Heart right ventricle (tissue), 2 donors: Measurements from ENCODE around the gene ACOT4.

DNA sequence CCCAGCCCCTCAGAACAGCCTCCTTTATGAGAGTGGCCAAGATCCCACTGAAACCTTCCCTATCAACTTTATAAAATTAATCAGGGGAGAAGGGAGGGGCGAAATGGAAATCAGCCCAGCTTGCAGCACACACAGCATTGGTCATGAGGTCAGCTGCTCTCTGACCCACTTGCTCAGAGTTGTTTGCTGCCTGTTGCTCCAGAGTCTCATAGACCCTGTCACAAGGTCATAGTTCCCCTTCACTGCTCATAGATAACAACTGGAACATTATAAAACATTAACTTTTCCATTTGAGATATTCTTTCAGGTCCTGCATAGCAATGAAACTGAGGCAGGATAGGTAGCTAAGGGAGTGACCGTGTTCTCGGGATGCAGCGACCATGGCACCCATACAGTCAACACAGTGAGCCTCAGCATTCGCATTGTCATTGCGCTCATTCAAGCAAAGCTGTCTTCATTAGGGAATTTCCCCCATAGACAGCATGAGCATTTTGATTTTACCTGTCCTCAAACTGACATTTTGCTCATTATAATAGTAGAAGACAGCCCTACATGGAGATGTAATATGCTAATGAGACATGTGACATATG lies 8.8 kb downstream of the HEATR4 start:
- PRO-cap, 2 experiments: no peak in any of the 2 experiments

DNA sequence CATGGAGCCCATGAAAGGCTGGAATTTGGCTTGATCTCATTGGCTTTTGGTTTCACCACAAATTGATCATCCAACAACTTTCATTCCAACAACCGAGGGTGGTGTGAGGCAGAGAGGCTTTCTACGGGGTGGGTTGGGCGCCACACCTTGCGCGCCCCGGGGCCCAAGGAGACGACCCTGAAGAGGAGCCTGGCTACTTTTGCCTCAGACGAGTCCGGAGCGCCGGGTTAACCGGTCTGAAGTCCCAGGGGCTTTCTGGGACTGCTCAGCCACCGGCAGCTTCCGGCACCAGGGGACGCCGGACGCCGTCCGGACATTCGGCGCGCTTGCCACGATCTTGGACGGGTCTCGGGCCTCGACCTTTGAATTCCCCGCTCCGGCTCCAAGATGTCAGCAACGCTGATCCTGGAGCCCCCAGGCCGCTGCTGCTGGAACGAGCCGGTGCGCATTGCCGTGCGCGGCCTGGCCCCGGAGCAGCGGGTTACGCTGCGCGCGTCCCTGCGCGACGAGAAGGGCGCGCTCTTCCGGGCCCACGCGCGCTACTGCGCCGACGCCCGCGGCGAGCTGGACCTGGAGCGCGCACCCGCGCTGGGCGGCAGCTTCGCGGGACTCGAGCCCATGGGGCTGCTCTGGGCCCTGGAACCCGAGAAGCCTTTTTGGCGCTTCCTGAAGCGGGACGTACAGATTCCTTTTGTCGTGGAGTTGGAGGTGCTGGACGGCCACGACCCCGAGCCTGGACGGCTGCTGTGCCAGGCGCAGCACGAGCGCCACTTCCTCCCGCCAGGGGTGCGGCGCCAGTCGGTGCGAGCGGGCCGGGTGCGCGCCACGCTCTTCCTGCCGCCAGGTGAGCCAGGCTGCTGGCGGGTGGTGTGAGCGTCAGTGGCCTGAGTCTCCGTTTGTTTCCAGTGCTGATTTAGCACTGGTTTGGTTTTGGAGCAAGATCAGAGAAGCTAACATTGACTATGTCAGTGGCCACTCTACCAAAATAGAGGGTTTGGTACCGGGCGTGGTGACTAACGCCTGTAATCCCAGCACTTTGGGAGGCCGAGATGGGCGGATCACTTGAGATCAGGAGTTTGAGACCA lies at the start of gene ACOT4:
TSS of gene ACOT4 (plus strand) at position 301 of the 1,085 bp plus-strand sequence.
- PRO-cap, 2 experiments: peak in 1 of 2 experiments; most common plus-strand start position 580 of the sequence (in 1); most common minus-strand start position 485 of the sequence (in 1)

DNA sequence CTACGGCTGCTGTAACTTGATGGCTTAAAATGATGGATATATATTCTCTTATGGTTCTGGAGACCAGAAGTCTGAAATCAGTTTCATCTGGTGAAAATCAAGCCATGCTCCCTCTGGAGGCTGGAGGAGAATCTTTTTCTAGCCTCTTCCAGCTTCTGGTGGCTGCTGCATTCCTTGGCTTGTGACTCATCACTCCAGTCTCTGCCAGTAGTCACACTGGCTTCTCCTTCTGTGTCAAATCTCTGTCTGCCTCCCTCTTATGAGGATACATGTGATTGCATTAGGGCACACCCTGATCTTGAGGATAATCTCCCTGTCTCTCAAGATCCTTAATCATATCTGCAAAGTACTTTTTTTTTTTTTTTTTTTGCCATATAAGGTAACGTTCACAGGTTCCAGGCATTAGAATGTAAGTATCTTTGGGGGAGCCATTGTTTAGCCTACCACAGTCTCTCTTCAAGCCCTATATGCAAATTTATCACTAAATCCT lies 17.7 kb downstream of the DNAL1 start:
- PRO-cap, 2 experiments: no peak in any of the 2 experiments

- PRO-cap, 2 experiments: peak in 1 of 2 experiments; most common plus-strand start chr14:73724100 (in 1); most common minus-strand start chr14:73724020 (in 1)
Observed at GRCh38 chr14:73723253-73724351, 9.4 kb upstream of the PNMA1 start.

- PRO-cap, 2 experiments: no peak in any of the 2 experiments
Observed at GRCh38 chr14:73725145-73725386, 10.9 kb upstream of the PNMA1 start.

- PRO-cap, 2 experiments: no peak in any of the 2 experiments
Observed at GRCh38 chr14:73739173-73739994, 20.7 kb downstream of the MIDEAS start.

DNA sequence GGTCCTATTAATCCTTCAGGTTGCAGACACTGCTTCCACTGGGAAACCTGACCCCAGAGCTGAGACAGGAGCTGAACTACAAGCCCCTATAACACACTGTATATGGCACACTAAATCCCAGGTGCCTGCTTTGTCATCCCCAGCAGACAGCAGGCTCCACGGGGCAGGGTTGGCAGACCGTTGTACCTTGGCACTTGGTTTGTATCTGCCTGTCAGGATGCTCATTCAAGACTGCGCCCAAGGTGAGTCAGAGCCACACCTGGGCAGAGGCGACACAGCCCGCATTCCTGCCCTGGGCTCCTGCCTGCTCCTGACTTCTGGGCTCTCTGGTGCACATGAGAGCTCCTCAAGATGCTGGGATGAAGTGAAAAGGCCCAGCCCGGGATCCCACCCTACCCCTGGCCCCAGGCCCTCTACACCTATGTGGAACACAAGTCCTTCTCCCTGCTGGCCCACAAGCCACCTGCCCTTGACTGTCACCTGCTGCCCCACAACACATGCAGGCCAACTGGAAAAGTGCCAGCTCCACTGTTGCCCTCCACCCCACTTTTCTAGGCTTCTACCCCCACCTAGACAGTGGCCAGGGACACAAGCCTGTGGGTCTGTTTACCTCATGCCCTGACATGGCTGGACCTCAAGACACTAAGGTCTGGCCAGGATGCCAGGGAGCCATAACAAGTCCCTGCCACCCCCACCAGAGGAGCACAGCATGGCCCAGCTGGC lies 15.1 kb downstream of the MIDEAS start:
- PRO-cap, 2 experiments: no peak in any of the 2 experiments

- PRO-cap, 2 experiments: peak in 1 of 2 experiments; most common plus-strand start chr14:73758737 (in 1)
Observed at GRCh38 chr14:73758303-73759238, 1.5 kb downstream of the MIDEAS start.

- PRO-cap, 2 experiments: no peak in any of the 2 experiments
Observed at GRCh38 chr14:73771413-73771821, 11.3 kb upstream of the MIDEAS start.

GRCh38 chr14:73944239-73944886 lies 5.5 kb downstream of the FAM161B start:
- PRO-cap, 2 experiments: no peak in any of the 2 experiments

DNA sequence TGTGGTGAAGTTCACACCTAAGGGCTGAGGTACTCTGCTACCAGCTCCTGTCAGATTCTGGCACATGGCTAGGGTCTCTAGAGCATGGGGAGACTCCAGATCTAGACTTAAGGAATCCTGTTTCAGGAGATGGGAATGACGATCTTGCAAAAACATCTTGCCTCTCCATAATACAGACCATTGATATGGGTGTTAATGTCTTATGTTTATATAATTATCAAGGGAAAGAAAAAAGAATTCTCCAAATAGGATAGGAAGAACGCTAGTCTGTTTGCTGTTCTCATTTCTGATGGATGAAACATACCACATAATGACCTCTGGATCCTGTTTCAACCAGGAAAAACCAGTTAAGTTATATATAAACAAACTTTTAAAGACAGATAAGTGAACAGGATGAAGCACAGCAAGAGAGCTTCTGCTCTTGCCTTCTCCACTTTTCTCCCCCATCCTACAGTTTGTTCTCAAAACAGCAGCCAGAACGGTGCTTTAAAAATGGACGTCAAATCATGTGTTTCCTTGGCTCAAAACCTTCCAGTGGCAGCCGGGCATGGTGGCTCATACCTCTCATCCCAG lies 27.8 kb downstream of the COQ6 start:
- PRO-cap, 2 experiments: no peak in any of the 2 experiments

GRCh38 chr14:74071142-74071744 lies 13.0 kb downstream of the ALDH6A1 start:
- PRO-cap, 2 experiments: no peak in any of the 2 experiments

DNA sequence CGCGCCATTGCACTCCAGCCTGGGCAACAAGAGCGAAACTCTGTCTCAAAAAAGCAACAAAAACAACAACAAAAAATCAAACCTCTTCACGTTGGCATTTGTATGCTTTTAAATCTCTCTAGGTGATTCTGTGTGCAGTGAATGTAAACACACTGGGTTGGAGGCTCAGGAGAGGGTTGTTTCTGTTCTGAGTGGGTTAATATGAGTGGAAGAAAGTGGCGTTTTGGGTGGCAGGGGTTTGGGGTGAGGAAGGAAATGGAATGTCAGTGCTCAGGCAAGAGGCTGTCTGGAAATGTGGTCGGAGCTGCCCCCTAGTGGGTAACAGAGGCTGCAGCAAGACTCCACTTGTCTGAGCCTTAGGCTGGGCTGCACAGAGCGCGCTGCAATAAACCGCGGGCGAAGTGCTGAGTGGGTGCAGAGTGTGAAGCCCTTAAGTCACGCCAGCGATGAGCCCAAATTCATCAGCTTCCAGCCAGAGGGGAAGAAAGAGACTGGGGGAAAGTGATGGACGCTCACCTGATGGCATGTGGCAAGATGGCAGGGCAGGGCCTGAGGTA lies 12.2 kb downstream of the VSX2 start:
- PRO-cap, 2 experiments: no peak in any of the 2 experiments

- PRO-cap, 2 experiments: no peak in any of the 2 experiments
Observed at GRCh38 chr14:74257265-74258255, 18.3 kb downstream of the VSX2 start.

DNA sequence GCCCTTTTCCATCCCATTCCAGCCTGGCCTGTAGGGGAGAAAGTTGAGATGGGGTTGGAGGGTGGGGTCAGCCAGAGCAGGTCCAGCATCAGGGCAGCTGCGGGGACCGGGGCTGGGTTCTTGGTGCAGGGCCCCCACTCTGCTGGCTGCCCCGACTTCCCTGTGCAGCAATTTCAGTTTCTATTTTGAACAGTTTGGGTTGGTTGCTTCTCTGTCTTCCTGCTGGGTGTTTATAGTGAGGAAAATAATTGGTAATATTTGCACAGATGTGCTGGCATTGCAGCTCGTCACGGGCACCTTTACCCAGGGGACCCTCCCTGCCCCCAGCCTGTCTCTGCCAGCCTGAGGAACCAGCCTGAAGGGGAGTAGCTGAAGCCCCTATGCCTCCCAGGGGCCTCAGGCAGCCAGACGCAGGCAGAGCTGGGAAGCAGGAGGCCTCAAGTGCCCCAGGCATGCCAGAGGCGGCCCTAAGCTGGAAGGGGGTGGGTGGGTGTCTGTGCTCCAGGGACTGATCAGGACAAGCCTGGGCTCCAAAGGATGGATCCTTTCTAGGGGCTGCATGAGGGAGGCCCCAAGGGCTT lies 23.2 kb downstream of the SYNDIG1L start:
- PRO-cap, 2 experiments: no peak in any of the 2 experiments

GRCh38 chr14:74503097-74503814 lies 9.7 kb downstream of the ISCA2 start:
- PRO-cap, 2 experiments: no peak in any of the 2 experiments

DNA sequence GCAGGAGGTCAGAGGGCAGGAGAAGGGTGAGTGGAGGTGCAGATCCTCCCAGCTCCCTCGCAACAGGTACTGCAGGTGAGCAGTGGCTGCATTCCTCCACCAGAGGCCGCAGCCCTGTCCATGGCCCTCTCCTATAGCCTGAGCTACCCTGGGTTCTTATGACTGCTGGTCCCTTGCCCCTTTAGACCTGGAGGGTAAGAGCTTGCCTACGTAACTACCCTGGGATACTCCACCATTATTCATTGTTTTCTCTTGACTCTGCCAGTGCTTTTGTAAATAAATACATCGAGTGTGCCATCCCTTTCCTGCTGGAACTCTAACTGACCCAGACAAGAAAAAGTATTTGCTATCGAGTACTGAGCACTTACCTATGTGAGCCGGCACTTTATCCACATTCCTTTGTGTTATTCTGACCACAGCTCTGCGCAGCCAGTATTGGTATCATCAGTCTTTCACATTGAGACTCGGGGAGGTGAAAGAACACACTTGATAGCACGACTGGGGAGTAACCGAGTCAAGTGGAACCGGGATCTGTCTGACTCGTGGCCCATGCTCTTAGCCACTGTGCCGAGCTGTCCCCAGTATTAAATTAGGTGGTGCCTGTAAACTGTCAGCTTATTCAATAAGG lies 38.5 kb downstream of the LTBP2 start:
- PRO-cap, 2 experiments: no peak in any of the 2 experiments

- PRO-cap, 2 experiments: no peak in any of the 2 experiments
Observed at GRCh38 chr14:74609263-74609505, 2.9 kb downstream of the LTBP2 start.

DNA sequence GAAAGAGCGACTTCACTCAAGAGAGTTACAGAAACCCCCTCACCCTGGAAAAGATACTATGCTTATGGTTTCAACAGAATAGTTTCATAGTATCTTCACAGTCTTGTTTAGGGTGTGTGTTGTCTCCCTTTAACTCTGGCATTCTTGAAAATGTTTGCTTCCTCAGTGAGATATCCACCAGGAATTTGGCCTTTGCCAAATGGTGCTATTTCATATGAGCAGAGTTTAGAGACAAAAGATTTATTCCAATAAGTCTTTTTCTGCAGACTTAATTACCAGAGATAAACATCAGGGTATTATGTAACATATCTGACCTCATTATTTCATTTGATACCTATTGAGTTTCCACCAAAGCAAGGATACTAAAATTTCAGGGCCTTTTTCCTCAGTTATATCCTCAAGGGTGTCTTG lies 44.0 kb upstream of the LTBP2 start:
- PRO-cap, 2 experiments: no peak in any of the 2 experiments

GRCh38 chr14:74841422-74842188 lies 34.3 kb downstream of the PROX2 start:
- PRO-cap, 2 experiments: no peak in any of the 2 experiments